Aorta (tissue), 1 donor: ENCODE results near the gene PXK.

- PRO-cap: no peak
Measured at GRCh38 chr3:54639719-54640031, 288.2 kb downstream of the LRTM1 start.

DNA sequence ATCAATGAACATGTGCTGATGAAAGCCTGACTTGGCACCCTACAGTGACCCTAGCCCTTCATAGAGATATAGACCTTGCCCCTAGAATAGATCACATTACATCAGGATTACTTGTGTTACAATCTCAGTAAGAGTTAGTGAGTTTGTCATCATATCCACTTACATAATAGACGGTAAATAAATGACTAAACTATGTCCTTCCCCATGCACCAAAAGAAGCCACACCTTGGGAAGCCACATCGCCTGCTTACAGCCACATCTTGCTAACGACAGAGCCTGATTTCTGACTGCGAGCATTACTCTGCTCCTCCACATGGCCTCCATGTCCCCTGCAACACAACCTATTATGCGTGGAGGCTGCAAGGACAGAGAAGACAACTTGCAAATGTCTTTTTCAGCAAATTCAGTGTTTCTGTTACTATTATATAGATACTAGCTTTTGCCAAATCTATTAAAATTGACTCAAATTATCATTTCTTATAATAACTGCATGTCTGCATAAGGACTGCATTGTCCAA is 110.7 kb upstream of the WNT5A start:
- PRO-cap: no peak

GRCh38 chr3:56622629-56623271 is 60.3 kb downstream of the TASOR start:
- PRO-cap: no peak

DNA sequence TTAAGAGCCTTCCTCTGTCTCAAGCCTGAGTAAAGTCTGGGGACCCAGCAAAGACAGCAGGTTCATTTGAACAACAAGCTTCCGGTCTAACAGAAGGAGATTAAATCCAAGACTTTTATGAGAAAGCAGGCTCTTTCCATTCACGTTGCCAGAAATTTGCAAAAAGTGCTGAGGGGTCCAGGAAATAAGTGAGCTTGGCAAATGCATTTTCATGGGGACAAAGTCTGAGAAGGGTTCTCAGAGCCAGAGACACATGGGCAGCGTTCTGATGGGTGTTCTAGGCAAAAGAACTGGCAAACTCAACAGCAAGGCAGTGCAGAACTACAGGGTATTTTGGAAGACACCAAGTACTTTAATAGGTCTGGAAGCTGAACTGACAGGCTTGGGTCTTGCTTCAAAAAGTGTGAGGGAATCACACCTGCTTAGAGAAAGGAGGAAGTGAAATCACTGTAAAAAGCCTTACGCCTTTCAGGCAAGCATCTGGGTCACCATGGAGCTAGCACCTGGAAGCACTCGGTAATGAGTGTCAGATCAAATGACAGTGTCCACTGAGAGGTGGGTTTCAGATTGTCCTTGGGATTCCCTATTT is 115.8 kb upstream of the ARHGEF3 start:
- PRO-cap: no peak

DNA sequence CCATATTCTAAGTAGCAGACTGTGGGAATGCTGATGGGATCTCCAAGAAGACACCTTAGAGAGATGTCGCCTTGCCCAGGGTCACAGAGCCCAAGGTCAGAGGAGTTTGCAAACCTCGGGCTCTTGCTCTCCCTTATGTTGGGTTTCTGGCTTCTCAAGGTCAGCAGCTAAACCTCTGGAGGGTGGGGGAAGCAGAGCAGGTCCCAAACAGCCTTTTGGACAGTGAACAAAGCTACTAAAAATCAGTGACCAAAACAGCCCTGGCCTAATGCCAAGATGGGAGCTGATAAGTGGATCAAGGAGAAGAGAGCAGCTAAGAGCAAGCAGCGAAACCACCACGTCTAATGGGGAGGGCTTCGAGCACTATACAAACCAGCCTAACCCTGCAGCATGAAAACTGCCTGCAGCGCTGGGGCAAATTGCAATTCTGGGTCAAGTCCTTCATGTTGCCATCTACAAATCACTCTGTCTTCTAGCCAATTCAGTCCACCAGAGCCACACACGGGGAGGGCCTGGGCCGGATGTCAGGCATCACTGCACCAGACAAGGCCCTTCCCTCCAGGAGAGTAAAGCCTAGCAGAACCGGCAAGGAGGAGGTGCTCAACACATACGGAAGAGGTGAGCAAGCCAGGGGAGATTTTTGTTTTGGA is 30.6 kb upstream of the SPATA12 start:
- PRO-cap: no peak

DNA sequence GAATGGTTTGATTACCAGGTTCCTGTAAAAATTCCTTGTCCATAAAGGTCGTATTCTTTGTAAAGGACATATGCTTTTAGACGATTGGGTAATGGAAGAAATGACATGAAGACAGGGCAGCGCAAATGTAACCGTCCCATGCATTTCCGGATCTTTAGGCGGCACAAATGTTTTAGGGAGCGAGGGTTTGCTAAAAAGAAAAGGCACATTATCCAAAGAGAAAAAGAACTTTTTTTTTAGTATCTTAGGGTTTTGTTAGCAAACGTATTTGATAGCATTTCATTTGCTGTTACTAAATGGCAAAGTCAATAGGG is 16.0 kb downstream of the ASB14 start:
- PRO-cap: no peak

- PRO-cap: no peak
Measured at GRCh38 chr3:57575028-57575585, 19.0 kb downstream of the PDE12 start.

DNA sequence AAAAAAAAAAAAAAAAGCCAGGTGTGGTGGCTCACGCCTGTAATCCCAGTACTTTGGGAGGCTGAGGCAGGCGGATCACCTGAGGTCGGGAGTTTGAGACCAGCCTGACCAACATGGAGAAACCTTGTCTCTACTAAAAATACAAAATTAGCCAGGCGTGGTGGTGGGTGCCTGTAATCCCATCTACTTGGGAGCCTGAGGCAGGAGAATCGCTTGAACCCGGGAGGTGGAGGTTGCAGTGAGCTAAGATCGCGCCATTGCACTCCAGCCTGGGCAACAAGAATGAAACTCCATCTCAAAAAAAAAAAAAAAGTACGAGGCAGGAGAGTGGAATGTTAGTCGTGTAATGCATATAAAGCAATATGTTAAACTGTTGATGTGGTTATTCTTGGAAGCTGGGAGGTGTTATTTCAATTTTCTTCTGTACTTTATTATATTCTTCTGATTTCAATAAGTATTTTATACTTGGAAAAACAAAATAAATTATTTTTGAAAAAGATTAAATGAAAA is 41.1 kb downstream of the SLMAP start:
- PRO-cap: no peak

GRCh38 chr3:58021213-58021875 is 13.1 kb downstream of the FLNB start:
- PRO-cap: no peak

DNA sequence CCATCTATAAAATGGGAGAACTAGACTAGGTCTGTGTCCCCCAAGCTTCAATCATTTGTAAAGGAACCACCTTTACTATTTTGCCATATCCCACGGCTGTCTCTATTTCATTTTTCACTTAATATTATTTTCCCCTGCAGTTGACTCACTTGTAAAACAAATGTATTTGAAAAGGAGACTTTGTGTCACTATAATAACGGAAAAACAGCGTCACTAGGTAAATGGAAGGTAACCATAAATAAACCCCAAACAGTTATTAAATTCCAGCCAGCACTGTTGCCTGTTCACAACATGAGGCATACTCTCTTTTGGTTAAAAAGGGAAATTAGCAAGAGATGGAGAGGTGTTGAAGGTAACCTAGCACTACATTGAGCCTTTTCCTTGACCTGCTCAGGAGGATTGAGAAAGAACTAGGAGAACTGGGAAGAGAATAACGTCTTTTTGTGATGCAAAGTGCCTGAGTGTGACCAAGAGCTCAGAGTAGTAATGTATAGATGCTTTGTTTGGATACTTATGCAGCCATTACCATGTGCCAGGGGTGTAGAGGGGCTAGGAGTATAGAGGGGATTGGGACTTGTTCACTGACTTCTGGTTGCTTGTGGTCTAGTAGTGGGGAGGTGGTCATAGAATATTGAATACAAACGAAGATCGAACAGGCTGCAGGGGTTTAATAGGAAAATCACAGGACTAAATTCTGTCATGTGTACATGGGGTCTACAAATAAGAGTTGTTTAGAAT is 19.6 kb downstream of the FLNB start:
- PRO-cap: no peak

DNA sequence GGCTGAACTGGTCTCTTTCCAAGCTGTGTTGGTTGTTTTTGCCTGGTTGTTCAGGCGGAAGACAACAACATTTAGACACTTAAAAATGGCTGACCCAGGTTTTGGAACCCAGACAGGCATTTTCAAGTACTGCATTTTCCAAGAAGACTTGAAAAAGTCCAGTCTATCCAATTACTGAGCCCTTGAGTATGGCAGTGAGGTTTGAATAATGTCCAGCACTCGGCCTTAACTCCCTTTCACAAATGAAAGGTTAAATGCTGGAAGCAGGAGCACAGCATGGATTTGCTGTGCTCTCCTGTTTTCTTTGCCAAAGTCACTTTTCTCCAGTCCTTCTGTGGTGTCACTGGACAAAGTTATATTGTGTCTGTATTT is 93.4 kb downstream of the FLNB start:
- PRO-cap: no peak

DNA sequence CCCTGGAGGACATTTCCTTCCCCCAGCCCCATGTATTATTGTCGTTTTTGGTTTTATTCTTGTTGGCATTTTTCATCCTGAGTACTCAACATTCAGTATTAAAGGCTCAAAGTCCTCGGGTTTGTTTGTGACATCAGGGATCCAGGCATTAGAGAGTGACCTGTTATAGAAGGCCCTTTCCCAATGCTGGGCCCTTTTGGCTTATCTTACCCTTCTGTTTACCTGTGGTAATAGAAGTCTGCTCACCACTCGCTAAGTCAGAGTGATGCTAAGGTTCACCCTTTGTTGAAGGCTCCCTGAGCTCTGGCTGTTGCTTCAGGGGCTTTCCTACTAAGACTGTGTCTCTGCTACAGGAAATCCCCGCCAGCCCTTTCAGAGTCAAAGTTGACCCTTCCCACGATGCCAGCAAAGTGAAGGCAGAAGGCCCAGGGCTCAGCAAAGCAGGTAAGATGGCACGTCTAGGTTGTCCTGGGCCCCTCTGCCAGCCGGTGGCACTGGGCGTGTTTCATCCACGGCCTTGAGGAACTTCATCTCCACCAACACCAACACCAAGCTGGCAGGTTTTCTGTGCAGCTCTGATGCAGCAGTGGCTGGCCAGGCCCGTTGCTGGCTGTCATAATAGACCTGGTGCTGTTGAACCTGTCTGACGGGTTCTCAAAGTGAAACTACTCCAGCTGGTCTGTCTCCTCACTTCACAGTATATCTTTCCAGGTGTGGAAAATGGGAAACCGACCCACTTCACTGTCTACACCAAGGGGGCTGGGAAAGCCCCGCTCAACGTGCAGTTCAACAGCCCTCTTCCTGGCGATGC is 99.1 kb downstream of the DNASE1L3 start:
- PRO-cap: no peak

DNA sequence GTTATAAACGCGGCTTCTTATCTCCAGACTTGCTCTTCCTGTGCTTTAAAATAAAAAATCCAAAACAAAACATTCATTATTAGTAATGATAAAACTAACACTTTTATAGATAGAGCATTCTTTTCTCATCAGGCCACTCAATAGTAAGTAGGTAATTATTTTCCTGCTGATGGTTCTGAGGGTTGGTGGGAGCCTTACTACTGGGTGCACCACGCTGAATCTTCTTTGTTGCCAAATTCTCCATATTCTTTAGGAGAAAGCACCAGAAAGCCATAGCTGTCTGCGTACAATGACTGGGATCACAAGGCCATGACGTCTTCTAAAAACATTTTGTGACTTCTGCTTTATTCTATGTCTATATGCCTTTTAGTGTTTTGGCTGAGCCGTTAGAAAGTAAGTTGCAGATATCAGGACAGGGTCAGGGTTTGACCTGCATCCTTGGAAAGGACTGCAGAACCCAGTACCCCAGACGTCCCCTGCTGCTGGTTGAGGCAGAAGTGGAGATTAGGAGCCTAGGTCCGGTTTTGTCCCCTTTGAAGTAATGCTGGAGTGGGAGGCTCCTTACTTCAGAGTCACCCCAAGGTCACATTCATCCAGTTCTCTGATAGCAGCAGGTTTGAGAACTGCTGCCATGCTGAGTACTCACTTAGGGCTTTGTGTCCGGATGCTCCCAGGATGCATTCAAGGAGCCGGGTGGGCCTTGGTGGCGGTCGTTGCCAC is 95.6 kb downstream of the DNASE1L3 start:
- PRO-cap: no peak

DNA sequence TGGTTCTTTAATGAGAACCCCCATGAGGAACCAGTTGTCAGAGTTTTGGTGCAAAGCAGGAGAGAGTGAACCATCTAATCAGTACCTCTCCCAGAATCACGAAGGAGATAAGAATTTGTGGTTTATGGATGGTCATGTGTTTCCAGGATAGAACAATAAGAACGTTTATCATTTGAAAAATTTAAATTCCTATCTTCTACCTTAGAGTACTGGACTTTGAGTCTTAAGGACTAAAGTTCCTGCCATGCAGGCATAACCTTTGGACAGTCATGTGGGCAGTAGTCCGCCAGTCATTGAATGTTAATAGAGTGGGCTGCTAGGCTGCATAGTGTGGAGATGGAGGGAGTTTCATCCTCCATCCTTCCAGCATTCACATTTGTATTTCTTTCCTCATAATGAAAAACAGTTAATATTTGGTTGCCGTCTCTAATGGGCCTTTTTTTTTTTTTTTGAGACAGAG is 9.0 kb downstream of the ABHD6 start:
- PRO-cap: no peak

GRCh38 chr3:58272253-58272655 is 33.8 kb upstream of the RPP14 start:
- PRO-cap: no peak

- PRO-cap: bidirectional peak, plus-strand start at chr3:58332901, minus-strand start at chr3:58332802
Measured at GRCh38 chr3:58332601-58333007, at the start of gene PXK. Gene PXK (plus strand): TSS chr3:58332892.

DNA sequence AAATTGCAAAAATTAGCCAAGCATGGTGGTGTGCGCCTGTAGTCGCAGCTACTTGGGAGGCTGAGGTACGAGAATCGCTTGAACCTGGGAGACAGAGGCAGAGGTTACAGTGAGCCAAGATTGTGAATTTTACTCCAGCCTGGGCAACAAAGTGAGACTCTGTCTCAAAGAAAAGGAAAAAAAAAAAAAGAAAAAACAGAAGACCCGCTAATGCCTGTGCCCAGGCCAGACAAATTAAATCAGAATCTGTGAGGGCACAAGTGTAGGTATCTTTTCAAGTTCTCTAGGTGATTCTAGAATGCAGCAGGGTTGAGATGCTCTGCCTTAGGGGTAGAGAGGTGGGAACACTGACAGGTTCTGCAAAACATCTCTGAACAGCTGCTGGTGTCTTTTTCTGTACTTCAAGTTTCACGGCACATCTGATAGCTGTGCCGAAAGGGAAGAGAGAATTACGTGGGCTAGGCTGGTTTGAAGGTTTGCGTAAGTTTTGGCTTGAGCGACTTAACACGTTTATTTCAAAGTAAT is 22.3 kb downstream of the PXK start:
- PRO-cap: no peak

DNA sequence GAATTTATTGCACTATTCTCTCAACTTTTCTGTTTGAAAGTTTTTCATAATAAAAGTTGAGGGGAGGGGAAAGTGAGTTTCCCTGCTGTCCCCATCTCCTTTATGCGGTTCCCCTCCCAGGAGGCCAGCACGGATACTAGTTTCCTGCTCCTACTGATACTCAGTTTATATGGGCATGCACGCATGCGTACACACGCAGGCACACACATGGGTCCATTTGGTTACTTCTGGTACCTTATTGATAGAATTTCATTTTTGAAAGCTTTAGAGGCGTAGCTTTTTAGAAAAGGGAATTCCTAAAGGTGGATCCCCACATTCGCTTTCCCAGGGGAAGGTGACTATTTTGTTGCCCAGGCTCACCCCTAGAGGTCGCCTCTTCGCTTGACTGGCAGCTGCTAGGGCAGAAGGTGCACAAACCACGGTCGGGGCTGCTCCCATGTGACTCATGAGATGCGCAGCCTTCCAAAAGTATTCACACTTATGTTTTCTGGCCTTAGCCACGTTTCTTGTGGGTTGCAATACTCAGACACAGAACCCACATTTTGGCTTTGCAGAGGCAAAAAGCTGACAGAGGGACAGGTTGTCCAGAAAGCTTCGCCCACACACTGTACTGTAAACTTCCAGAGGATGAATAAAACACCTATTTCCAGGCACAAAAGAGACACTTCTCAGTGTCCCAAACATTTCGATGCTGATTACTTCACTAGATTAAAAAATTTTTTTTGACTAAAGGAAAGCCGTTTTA is 28.2 kb upstream of the KCTD6 start:
- PRO-cap: no peak

- PRO-cap: no peak
Measured at GRCh38 chr3:58526317-58527186, 10.4 kb downstream of the ACOX2 start.

DNA sequence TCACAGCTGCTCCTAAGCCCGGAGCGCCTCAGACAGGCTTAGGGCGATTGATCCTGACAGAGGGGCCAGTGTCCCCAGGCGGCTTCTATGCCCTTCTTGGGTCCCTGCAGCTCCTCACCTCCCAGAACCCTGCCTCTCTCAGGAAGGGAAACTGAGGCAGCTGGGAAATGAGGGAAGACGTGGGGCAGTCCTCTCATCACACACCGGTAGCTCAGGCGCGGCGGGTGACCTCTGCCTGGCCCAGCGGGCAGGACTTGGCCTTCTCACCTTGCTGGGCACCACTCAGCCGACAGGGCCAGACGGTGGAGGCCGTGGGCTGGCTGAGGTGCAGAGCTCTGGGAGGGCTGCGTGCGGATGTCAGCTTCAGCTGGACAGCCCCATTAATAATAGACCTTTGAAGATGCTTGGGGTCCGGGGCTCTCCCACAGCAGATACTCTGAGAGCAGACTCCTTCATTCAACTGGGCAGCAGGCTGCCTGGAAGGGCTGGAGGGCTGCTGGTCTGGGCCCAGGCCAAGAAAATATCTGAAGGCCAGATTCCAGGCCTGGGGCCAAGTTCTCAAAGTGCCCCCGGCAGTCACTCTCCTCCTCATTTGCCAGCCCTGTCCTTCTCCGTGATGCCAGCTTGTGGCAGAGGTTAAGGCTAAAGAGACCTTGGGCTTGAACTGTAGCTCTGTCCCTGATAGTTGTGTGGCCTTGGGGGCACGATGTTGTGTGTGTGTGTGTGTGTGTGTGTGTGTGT is 39.3 kb downstream of the FAM3D start:
- PRO-cap: no peak